Colon Carcinoma Metastatic in the Brain (tissue), 2 donors: ENCODE data around the gene NMBR.

DNA sequence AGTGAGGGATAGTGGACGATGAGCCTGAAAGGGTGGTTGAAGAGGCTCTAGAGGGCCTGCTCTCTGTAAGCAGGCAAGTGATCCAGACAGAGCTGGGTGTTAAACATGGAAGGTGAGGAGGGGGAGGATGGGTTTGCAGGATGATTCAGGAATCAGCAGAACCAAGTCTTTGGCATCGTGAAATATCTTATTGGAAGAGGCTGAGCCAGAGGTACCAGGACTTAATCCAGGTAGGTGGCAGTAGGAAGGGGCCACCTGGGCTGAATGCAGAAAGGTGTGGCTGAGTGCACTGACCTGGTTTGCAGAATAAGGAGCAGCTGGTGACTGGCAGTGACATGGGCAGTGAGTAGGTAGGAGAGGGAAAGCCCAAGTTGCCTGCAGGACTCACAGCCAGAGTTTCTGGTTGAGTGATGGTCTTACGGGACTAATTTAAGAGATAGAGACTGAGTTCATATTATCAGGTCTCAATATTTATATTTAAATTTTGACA, 1.0 kb upstream of the PBOV1 start:
- PRO-cap, 2 experiments, result no peak in any of the 2 experiments

GRCh38 chr6:138222895-138223217, 4.6 kb upstream of the PBOV1 start:
- PRO-cap, 2 experiments, result no peak in any of the 2 experiments

DNA sequence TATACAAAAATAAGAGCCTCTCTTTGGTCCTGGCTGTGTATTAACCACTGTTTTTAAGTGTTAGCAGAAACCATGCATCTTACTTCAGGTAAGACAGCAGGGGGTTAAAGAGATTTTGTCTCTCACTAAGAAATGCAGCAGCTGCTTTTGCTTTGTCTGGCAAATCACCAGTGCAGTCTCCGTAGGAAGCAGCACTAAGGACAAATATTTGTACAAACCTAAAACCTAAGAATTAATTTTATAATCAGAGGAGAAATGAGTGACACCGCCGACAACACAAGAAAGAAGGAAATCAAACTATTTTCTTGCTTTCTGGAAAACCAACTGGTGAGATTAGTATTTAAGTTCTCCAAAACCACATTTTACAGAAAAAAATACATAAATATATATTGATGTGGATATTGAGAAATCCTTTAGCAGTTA, 837 bp downstream of the SMIM28 start:
- PRO-cap, 2 experiments, result no peak in any of the 2 experiments

GRCh38 chr6:138414747-138415644, 11.0 kb downstream of the HEBP2 start:
- PRO-cap, 2 experiments, result no peak in any of the 2 experiments

GRCh38 chr6:138455263-138456599, 43.6 kb downstream of the NHSL1 start:
- PRO-cap, 2 experiments, result no peak in any of the 2 experiments

DNA sequence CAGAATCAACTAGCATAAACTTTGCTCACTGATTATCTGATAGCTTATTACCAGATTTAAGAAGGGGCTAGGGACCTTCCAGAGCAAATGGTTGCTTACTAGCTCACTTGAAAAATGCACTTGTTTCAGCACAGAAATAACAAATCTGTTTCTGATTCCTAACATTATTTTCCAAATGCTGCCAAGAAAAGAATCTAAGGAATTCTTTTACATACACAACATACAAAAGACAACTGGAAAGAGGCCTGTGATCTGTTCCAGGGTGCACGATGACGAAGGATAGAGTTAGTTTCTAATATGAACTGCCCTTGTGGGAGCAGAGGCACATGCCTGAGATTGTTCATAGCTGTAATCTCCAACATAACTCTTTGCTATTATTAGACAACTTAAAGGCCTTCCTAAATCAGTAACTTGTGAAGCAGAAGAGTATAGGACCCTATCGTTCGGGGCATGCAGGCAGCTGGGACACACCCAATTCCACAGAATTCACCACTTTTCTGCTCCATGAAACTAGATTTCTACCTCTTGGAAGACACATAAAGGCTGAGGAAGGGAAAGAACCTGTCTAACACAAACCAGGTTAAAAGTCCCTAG, 41.2 kb upstream of the NHSL1 start:
- PRO-cap, 2 experiments, result no peak in any of the 2 experiments

- PRO-cap, 2 experiments, result no peak in any of the 2 experiments
Observed at GRCh38 chr6:138691209-138692081, 82.1 kb upstream of the CCDC28A start.

DNA sequence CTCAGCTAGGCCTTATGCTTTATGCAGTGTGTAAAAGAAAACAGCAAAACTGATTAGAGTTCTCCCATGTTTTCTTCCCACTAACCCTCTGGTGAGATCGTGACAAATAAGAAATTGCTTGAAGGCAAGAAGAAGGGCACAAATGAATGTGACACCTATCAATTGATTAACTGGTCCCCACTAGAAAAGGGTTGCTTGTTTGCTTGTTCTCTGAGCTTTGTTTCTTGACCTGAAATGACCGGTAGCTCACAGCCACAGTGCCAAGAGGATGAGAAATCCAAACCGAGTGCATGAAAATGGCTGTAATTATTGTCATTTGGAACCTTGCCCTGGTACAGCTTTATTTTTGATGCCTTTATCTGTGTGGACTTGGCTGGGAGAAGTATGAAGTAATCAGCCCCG, 48.1 kb downstream of the ECT2L start:
- PRO-cap, 2 experiments, result no peak in any of the 2 experiments

- PRO-cap, 2 experiments, result no peak in any of the 2 experiments
Observed at GRCh38 chr6:138912577-138913198, 75.4 kb downstream of the REPS1 start.

- PRO-cap, 2 experiments, result no peak in any of the 2 experiments
Observed at GRCh38 chr6:138914894-138915386, 73.1 kb downstream of the REPS1 start.

GRCh38 chr6:139144054-139145236, 9.6 kb downstream of the HECA start:
- PRO-cap, 2 experiments, result no peak in any of the 2 experiments

DNA sequence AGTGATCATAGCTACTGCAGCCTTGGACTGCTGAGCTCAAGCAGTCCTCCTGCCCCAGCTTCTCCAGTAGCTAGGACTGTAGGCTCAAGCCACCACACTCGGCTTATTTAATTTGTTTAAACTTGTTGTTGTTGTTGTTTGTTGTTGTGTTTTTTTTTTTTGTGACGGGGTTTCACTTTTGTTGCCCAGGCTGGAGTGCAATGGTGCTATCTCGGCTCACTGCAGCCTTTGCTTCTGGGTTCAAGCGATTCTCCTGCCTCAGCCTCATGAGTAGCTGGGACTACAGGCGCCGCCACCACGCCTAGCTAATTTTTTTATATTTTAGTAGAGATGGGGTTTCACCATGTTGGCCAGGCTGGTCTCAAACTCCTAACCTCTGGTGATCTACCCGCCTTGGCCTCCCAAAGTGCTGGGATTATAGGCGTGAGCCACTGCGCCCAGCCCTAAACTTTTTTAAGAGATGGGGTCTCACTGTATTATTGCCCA, 36.9 kb downstream of the HECA start:
- PRO-cap, 2 experiments, result no peak in any of the 2 experiments

GRCh38 chr6:139349299-139349859, 25.1 kb downstream of the CITED2 start:
- PRO-cap, 2 experiments, result no peak in any of the 2 experiments

DNA sequence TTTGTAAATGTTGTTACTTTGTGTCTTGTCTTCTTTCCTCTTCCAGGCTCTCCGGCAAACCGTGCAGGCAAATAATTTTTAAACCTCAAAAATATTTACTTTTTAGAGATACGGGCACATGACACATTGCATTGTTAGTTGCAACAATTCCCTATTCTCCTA, 1.8 kb upstream of the CITED2 start:
- PRO-cap, 2 experiments, result no peak in any of the 2 experiments

DNA sequence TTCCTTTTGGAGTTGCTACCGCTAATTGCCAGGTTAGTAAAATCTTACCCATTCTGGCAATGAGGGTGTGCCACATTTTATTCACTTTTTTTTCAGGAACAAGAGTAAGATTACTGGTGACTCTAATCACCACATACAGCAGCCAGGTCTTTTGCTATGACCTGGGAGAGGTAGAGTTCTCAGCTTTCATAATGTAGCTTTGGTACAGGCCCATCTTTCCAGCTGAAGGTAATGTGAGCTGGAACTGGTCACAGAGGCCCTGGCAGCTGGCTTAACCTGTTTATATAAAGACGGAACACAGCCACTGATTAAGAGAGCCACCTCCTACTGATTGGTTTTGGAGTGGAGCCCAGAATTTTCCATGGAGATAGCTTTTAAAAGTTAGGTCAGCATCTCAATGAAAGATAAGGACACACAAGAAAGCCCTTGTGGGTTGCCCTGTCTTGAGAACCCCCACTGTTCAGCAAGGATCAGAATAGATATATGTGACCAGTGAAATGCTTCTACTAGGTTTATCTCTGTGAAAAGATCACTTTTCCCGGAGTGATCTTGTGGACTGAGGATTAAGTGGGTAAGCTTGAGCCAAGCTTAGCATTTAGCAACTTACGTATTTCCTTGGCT, 213.6 kb upstream of the CITED2 start:
- PRO-cap, 2 experiments, result no peak in any of the 2 experiments

DNA sequence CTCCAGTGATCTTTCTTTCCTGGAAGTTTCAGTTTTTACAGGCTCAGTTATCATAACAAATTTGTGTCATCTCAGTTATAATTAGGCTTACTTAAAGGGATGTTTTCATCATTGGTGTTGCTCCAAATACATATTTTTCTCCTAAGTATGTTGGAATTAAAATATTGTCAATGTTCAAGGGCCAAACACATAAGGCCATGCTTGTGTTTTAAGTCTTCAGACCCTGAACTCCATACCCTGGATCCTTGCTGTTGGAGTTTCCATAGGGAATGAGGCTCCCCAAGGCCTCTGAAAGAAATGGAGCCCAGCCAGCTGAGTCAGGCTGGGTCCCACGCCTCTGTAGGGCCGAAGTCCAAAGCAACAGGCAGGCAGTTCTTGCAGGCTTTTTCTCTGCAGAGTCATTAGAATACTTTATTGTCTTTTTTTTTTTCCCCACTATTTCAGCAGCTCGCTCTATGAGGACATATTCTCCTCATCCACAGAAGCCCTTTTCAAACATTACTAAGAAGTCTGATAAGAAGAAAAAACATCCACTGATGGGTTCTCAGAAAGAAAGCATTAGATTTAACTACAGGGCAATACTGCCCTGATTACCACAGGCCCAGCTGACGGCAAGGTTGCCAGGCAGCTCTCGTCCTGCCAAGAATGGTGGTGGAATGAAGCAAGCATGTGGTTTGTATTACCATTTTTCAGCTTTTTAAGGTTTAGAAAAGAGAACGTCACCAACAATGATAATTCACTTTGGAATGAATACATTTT, 223.3 kb upstream of the CITED2 start:
- PRO-cap, 2 experiments, result no peak in any of the 2 experiments

- PRO-cap, 2 experiments, result no peak in any of the 2 experiments
Observed at GRCh38 chr6:140572275-140572666, 1197.8 kb upstream of the CITED2 start.

DNA sequence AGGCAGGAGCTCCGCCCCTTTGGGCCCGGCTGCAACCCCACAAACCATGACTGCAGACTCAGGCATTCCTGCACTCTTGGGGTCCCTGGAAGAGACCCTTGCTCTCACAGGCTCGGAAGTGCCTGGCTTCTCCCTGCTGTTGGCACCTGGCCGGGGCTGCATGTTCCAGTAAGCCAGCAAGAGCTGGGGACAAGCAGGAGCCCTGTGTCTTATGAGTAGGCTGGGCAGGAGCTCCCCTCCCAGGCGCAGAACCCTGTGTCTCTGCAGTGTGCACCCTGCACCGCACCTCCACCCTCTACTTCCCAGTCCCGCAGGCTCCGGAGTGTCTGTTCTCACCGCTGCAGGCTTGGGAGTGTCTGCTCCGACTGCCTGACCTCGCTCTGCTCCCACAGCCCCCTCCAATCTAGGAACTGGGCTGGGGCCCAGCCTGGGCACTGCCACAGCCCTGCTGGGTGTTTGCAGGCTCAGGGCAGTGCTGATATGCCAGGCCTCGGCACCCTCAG, 871.8 kb upstream of the GJE1 start:
- PRO-cap, 2 experiments, result no peak in any of the 2 experiments

- PRO-cap, 2 experiments, result no peak in any of the 2 experiments
Observed at GRCh38 chr6:141814856-141815180, 317.9 kb upstream of the GJE1 start.

DNA sequence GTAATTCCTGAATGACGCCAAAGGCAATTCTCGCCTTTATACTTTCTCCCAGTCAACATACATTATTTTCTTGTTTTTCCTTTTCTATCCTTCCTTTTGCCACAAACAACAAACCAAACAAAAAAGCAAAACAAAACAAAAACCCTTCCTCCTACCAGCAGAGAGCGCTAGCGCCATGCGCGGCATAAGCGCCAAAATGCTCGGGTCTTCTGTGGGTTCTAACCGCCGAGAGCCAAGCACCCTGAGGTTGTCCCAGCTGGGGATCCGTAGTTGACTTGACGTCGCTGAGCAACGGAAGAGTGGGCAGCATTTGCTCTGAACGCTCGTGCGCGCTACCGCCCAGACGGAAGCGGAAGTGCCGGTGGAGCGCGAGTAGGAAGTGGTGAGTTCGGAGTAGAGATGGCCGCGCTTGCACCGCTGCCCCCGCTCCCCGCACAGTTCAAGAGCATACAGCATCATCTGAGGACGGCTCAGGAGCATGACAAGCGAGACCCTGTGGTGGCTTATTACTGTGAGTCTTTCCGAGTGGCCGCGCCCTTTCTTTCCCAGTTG, at the start of gene NMBR:
NMBR (minus strand) TSS at position 234 of the 552 bp plus-strand sequence.
- PRO-cap, 2 experiments, result peak in 2 of 2 experiments; most common plus-strand start position 385 of the sequence (in 2); most common minus-strand start position 209 of the sequence (in 1)